Neural crest cell (in vitro differentiated cells): ENCODE data around the gene PAX4.

- PRO-cap: bidirectional peak, plus-strand start at chr7:123749229, minus-strand start at chr7:123749001
Observed at GRCh38 chr7:123749118-123749356, 234 bp upstream of the WASL start.

- PRO-cap: no peak
Observed at GRCh38 chr7:123930535-123930876, 5.5 kb downstream of the SPAM1 start.

- PRO-cap: bidirectional peak, plus-strand start at chr7:124032362, minus-strand start at chr7:124032212; bidirectional peak, plus-strand start at chr7:124032582, minus-strand start at chr7:124032488
Observed at GRCh38 chr7:124032303-124032747, 542 bp downstream of the TMEM229A start.

- PRO-cap: no peak
Observed at GRCh38 chr7:124952495-124952928, 22.9 kb upstream of the POT1 start.

- PRO-cap: bidirectional peak, plus-strand start at chr7:126701269, minus-strand start at chr7:126701227
Observed at GRCh38 chr7:126700933-126701479, 551.7 kb downstream of the GRM8 start.

- PRO-cap: no peak
Observed at GRCh38 chr7:127617921-127618541, at the start of gene PAX4. Gene PAX4, minus strand, starts transcription at chr7:127618142.

DNA sequence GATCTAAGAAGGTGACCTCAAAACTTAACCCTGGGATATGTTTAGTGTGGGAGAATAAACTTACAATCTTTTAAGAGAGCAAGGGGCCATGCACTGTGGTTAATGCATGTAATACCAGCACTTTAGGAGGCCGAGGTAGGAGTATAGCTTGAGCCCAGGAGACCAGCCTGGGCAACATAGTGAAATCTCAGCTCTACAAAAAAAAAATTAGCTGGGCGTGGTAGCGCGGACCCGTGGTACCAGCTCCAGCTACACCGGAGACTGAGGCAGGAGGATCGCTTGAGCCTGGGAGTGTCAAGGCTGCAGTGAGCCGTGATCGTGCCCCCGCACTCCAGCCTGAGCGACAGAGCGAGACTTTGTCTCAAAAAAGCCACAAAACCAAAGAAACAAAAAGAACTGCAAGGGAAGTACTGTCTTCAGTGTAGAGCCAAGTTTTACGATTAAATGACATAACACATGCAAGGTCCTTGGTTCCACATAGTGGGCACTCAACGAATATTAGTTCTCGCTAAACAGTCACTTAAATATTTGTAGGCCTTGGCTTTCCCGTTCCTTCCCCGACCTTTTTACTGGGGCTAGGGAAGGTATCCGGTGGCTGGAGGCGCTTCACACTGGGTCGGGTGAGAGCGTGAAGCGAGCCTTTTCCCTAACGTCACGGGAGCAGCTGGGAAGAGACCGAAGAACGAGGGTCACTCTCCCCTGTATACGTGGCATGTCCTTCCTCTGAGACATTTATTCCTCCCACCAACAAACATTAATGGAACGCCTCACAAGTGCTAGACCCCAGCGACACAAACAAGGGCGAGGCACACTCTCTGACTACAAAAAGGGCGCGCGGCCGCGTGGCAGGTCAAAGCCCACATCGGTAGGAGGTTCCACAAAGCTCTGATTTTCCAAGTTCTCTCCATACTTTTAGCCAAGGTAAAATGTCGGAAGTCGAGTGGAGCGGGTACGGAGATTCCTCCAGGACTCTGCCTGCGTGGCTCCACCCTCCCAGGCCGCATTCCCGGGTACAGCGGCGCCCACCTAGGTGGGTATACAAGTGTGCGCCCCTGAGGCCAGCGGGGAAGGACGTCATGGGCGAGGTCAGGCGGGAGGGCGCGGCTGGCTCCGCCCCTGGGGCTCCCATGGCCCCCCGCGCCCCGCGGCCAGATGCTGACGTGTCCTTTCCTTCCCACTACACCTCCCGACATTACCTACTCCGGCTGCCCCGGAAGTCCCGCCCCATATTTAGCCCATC is 811 bp upstream of the SND1 start:
- PRO-cap: bidirectional peak, plus-strand start at position 609 of the sequence, minus-strand start at position 338 of the sequence; bidirectional peak, plus-strand start at position 824 of the sequence, minus-strand start at position 821 of the sequence; unidirectional peak, minus-strand start at position 942 of the sequence; bidirectional peak, plus-strand start outside the sequence, minus-strand start at position 1,070 of the sequence

- PRO-cap: no peak
Observed at GRCh38 chr7:127652826-127653207, 823 bp downstream of the SND1 start.

DNA sequence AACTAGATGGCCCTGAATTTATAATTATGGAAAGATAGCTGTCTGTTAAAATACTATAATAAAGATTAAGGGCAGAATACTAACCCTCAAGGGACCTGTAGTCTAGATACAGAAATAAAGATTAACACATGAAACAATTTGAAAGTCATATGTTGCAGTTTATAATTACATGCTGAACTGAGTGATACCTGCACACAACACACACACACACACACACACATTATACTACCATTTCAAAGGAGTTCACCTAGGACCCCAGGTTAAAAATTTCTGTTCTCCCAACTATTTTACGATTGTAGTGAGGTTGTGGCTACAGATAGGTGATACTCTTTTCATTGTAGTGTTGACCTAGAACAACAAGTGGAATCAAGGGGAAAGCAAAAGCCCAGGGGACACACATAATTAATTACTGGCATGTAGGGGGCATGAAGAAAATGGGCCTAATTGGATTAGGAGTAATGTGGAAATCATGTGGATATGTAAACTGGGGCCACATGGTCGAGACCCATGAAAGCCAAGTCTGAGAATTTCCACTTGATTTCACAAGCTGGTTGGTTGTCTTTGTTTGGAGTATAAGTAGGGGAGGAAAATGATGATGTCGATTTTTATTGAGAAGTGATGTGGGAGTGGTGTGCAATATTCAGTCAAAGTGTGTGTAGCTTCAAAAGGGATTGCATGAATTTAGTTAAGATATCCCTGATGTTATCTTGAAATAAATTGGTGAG is 132.0 kb downstream of the LRRC4 start:
- PRO-cap: no peak

GRCh38 chr7:127975802-127976576 is 55.2 kb downstream of the LRRC4 start:
- PRO-cap: unidirectional peak, plus-strand start at chr7:127976127; bidirectional peak, plus-strand start at chr7:127976142, minus-strand start at chr7:127976155

GRCh38 chr7:128339121-128339499 is 4.6 kb downstream of the RBM28 start:
- PRO-cap: no peak

DNA sequence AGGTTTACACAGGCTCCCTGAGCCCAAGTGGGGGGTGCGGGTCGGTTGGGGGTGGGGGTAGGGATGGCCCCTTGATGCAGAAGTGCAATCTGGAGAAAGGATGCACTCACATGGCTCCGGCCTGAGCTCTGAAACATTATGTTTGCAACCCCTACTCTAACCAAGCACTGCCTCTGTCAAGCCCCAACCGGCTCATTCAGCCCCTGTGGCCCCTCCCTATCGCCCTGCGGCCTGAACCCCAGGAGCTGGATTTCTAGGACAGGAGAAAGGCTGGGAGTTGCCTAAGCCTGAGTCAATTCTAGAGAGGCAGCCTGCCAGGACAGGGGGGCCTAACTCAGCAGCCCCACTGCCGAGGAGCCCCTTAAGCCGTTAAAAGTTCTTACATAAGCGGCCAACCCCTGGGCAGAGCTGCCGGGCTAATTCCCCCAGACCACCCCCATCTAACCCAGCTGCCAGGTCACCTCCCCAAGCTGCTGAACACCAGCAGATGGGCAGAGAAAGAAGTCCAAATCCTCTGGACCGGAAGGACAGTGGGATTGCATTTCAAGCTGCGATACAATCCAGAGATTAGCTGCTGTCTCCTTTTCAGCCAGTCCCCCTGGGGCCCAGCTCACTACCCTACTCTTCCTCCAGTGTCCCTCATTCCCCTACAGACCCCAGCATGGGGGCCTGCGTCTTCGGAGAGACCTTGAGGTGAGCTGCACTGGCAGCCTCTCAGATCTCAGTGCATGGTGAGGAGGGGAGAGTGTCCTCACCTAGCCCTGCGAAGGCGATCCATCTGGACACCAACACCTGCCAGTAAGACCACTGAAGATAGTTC is 1.0 kb downstream of the IMPDH1 start:
- PRO-cap: no peak

DNA sequence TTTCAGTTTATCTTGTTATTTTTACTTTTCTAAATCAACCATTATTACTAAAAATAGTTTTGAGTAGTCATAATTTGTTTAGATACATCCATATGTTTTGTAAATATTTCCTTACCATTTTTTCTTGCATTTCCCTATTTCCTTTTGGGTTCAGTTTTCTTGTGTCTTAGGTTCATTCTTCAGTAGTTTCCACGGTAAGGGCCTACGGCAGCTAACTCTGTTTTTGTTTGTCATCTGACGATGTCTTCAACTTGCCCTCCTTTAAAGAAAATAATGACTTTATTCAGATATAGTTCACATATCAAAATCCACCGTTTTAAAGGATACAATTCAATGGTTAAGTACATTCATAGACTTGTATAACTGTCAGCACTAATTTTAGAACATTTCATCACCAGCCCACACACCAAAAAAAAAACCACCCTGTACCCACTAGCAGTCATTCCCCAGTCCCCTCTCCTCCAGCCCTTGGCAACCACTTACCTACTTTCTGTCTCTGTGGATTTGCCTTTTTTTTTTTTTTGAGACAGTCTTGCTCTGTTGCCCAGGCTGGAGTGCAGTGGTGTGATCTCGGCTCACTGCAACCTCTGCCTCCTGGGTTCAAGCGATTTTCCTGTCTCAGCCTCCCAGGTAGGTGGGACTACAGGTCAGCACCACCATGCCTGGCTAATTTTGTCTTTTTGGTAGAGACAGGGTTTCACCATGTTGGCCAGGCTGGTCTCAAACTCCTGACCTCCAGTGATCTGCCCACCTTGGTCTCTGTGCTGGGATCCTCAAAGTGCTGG is 5.3 kb upstream of the HILPDA start:
- PRO-cap: no peak

- PRO-cap: bidirectional peak, plus-strand start at chr7:128531346, minus-strand start at chr7:128531081
Observed at GRCh38 chr7:128530276-128531287, 54.0 kb downstream of the METTL2B start.

GRCh38 chr7:128594027-128594609 is 78.0 kb upstream of the GARIN1A start:
- PRO-cap: no peak

DNA sequence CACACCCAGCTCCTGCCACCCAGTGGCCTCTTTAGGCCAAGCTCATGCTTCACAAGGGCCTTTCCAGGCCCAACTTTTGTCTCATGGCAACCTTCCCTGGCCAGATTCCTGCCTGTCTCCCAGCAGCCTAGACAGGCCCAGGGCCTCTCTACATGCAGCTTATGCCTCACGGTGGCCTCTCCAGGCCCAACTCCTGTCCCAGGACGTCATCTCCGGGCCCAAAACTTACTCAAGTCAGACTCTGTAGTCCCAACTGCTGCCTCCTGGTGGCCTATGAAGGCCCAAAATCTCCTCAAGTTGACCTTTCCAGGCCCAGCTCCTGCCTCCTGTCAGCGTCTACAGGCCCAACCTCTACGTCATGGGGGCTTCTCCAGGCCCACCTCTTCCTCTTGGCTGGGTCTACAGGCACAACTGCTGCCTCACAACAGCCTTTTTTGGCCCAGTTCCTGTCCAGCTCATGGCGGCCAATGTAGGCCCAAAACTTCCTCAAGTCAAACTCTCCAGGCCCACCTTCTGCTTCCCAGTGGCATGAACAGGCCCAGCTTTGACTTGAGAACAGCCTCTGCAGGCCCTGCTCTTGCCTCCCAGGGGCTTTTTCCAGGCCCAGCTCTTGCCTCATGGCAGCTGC is 20.4 kb upstream of the GARIN1A start:
- PRO-cap: no peak

DNA sequence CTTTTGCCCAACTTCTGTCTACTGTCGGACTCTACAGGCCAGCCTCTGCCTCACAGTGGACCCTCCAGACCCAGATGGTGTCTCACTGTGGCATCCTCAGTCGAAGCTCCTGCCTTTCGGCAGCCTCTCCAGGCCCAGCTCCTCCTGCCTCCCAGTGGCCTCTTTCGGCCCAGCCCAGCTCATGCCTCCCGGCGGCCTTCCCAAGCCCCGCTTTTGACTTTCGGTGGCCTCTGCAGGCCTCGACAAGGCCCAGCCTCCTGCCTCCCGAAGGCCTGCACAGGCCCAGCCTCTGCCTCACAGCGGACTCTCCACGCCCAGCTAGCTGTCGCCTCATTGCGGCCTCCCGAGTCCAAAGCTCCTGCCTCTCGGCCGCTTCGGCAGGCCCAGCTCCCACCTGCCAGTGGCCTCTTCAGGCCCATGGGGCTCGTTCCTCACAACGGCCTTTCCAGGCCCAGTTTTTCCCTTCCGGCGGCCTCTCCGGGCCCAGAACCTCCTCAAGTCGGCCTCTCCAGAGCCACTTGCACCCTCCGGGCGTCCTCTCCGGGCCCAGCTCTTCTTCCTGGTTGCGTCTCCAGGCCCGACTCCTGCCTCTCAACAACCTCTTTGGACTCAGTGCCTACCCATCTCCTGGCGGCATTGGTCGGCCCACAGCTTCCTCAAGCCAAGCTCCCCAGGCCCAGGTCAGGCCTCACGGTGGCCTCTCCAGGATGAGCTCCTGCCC is 19.5 kb upstream of the GARIN1A start:
- PRO-cap: no peak

GRCh38 chr7:128840407-128841018 is 10.3 kb downstream of the FLNC start:
- PRO-cap: no peak

GRCh38 chr7:128851053-128851998 is 11.3 kb upstream of the ATP6V1F start:
- PRO-cap: no peak

DNA sequence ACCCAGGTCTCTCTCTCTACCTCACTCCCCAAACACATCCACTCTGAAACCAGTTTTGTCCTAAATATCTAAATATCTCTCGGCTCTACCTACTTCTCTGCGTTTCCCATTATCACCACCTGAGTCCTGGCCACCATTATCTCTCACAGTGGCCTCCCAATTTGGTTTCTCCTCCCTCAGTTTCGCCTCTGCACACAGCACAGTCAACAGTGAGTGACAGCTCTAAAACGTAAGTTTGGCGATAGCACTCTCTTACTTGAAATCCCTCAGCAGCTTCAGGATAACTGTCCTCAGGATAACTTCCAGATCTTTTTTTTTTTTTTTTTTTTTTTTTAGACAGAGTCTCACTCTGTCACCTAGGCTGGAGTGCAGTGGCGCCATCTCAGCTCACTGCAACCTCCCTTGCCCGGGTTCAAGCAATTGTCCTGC is 1.6 kb upstream of the ATP6V1F start:
- PRO-cap: no peak